A673 (cell line): ENCODE measurements around a stretch of chr15.

DNA sequence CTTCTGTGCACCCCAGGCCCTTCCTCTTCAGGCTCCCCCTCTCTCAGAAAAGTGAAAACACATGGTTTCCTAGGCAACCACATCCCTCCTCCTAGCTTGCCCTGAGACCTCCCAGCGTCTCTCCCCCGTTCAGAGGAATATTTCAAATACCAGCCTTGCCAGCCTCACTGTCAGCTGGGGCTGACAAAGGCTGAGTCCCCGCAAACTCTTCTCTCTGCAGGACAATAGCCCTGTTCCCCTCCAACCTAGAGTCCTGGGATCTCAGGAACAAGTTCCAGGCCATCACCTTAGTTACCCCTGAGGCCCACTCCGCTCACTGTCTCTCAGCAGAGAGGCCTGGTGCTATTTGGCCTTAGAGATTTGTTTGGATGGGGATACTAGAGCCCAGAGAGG lies 44.6 kb upstream of the SMAD6 start:
- PRO-cap, result bidirectional peak, plus-strand start at position 167 of the sequence, minus-strand start outside the sequence

DNA sequence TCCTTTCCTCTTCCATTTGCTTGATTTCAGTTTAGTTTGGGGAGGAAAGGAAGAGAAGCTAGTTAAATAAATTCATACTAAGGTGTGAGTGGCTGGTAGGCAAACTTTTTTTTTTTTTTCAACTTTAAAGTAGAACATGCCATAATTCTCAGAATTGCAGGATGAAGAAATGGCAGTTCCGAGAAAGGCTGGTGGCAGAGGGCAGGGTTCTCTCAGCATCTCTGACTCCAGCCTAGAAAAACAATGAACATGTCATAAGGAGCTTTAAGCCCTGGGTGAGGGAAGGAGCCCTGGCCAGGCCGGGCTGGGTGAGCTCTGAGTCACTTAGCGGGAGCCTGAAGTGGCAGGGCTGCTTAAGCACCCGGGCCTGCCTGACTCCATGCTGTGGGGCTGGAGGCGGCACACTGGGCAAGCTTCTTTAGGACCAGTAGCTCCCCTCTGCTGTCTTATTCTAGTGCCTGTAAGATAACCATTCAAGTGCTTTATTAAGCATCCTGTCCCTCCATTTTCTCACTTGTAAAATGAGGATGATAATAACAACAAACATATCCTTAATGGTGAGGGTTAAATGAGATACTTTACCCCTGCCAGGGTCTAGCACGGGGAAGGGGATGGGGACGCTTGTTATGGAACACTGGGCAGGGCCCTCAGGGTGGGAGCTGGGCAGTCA lies 18.2 kb downstream of the SMAD6 start:
- PRO-cap, result no peak

GRCh38 chr15:67013655-67014214 lies 51.7 kb upstream of the SMAD3 start:
- PRO-cap, result bidirectional peak, plus-strand start at chr15:67013991, minus-strand start at chr15:67013852

GRCh38 chr15:67044227-67044822 lies 21.1 kb upstream of the SMAD3 start:
- PRO-cap, result no peak

DNA sequence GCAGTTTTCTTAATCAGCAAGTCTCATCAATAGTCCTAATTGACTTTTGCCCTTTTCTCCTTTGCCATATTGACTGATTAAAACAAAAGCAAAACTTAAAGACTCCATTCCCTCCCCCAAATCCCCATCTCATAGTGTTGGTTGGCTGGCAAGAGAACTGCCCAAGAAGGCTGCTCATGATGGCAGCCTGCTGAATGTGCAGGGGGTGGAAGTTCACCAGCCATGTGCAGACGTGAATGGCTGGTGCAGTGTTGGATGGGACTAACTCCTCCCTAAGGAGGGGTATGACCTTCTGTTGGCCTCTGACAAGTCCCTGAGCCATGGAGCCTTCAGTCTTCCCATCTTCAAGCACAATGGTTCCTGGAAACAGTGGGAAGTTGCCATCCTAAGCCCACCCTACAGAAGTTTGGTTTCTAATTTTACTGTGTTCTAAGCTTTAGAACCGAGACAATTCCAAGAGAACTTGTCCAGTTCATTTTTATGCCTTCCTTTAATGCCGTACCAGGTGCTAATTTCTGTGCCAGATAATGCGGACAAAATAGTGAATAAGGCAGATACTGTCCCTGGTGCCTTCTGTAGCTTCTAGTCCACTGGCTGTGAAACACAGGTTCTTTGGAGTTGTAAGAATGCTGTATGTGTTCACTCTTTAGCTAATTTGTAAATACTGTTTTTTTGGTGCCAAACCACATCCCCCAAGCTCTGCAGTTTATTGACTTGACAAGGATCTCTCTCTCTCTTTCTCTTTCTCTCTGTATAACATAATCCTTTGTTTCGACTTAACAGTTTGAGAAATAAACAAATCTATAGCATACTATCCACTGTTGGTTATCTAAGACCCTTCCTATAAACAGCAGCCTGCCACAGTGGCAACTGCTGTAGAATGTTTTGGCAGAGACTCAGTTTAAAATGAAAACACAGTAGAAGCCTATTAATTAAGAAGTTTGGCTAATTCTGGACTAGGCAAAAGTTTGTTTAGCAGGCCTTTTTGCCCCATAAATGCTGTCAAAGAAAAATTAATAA lies 7.4 kb downstream of the SMAD3 start:
- PRO-cap, result no peak

DNA sequence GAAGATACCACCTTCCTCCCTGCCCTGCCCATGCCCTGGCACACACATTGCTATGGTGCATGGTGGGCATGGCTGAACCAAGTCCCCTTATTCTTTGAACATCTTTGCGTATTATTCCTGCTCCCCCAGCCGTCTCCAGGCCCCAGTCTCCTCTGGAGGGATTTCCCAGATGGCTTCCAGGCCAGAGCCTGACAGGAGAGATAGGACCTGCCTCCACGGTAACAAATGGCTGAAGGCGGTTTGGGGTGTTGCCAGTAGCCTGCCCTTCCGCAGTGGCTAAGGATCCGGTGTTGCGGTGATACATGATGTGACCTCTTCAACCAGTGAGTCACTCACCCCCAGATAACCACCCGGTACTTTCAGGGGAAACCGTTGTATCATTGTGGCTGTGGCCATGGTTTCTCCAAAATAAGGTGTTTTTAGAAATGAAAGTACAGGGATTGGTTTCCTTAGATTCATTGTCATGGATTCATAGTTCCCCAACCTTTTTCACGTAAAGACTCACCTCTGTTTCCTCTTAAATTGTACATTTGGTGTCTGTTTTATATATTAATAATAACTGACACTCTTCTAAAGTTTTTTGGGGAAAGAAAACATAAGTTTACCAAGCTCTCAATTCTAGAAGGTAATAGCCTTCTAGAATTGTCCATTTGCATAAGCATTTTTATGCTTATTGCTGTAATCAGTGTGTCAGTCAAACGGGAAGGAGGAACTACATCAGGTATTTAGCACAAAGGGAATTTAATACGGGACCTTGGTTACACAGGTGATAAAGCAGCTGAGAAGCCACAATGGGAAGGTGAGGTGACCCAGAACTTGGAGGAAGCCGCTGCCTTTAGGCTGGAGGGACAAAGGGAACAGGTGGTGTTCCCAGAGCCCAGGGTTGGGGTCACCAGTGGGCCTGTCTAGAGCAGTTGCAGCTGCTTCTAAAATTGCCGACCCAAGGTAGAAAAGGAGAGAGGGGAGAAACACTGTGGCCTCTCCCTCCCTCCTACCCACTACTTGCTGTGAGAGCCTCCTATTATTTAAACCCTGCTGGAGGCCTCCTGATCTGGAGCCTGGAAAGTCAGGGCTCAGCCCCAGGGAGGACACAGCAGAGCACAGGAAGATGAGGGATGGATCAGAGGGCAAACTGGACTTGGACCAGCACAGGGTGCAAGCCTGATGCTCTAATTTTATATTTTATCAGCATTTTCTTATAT lies 26.1 kb downstream of the SMAD3 start:
- PRO-cap, result no peak

DNA sequence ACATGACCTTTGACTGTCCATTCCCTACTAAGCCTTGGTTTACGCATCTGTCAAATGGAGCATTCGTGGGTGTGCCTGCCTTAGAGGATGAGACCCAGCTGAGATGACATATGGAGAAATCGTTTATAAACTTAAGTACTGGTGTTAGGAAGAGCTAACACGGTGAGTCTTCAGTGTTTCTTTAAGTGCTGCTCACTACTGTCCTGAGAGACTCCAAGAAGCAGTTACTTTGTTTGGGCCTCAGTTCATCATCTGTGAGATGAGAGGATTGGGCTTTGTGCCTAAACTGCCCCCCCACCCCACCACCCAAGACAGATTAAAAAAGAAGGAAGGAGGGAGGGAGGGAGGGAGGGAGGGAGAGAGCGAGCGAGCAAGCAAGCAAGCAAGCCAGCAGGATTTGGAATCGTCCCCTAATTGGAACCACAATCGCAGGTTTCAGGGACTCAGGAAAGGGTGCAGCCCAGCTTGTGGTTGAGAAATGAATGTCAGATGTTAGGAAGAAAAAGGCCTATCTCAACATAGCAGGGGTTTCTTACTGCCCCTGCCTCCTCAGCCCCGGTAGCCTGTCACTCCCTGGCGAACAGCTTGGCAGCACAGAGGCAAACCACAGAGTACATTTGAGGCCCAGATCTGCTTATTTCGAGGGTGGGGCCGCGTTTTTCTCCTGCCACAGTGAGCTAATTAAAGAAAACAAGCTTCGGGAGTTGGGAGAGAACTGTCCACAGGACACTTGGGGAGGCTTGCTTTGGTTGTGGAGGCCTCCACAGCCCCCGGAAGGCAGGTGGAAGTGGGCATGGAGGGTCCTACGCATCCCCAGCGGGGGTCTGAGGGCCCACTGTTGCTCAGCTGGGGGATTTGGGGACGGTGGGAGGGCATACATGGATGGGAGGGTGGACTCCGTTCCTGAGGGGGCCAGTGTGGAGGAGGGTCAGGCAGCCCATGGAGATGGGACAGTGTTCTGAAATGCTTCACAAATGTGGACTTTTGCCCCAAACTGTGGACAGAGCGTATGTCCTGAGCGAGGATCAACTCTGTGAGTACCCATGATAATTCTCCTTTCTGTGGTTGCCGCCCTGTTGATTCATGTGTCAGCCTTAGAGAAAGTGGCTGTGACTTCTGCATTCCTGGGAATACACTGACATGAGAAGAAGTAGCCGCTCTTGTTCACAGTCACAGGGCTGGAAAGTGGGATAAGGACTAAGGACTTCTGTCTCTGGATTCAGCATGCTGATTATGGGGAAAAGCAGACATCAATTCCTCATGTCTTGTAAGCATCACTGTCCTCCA lies 33.0 kb downstream of the SMAD3 start:
- PRO-cap, result no peak

DNA sequence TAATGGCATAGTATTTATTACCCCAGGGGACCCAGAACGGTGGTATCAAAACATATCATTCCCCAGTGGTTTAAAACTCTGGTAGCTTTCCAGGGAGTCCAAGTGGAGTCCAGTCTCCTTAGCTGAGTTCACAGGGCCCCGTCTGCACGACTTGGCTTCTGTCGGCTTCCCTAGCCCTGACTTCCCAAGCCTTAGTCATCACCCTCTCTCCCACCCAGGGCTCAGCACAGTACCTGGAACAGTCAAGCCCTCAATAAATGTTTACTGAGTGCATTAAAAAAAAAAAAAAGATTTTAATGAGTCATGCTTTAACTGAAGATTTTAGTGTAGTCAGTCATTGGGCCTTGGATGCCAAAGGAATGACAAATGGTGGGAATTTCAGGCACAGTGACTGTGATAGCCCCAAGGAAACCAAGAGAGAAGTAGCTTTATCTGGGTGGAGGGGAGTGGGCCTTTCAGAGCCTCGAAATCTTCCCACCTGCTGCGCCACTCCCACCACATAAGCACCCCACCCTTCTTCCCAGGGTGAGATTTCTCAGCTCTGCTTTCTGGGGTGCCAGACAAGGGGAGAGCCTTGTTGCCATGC lies 41.6 kb downstream of the SMAD3 start:
- PRO-cap, result no peak

DNA sequence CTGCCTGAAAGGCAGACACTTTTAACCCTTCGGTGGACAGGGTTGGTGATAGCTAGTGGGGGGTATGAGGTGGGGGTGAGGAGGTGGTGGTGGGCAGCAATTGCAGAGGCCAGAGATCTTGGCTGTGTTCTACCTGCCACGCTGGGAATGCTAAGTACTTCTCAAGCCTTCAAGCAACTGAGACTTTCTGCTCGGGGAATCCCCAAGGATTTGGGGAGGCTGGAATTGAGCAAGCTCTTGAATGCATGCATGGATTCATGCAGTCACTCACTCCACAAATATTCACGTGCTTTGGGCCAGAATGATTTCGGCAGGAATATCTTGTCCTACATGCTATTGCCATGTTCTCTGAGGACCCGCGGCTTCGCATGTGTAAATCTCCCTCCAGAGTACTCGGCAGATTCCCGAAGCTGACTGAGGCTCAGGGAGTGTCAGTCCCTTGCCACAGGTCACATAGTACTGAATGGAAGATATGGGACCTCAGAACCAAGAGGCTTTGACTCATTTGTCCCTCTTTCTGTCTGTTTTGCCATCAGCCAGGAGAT lies 65.5 kb downstream of the SMAD3 start:
- PRO-cap, result no peak

GRCh38 chr15:67175505-67176517 lies 78.7 kb downstream of the AAGAB start:
- PRO-cap, result no peak

GRCh38 chr15:67198031-67199086 lies 56.1 kb downstream of the AAGAB start:
- PRO-cap, result no peak

GRCh38 chr15:67520330-67520894 lies 519 bp upstream of the C15orf61 start:
- PRO-cap, result no peak

GRCh38 chr15:67884157-67885343 lies 59.2 kb downstream of the SKOR1 start:
- PRO-cap, result bidirectional peak, plus-strand start at chr15:67884771, minus-strand start at chr15:67884587; bidirectional peak, plus-strand start at chr15:67884974, minus-strand start at chr15:67884940

DNA sequence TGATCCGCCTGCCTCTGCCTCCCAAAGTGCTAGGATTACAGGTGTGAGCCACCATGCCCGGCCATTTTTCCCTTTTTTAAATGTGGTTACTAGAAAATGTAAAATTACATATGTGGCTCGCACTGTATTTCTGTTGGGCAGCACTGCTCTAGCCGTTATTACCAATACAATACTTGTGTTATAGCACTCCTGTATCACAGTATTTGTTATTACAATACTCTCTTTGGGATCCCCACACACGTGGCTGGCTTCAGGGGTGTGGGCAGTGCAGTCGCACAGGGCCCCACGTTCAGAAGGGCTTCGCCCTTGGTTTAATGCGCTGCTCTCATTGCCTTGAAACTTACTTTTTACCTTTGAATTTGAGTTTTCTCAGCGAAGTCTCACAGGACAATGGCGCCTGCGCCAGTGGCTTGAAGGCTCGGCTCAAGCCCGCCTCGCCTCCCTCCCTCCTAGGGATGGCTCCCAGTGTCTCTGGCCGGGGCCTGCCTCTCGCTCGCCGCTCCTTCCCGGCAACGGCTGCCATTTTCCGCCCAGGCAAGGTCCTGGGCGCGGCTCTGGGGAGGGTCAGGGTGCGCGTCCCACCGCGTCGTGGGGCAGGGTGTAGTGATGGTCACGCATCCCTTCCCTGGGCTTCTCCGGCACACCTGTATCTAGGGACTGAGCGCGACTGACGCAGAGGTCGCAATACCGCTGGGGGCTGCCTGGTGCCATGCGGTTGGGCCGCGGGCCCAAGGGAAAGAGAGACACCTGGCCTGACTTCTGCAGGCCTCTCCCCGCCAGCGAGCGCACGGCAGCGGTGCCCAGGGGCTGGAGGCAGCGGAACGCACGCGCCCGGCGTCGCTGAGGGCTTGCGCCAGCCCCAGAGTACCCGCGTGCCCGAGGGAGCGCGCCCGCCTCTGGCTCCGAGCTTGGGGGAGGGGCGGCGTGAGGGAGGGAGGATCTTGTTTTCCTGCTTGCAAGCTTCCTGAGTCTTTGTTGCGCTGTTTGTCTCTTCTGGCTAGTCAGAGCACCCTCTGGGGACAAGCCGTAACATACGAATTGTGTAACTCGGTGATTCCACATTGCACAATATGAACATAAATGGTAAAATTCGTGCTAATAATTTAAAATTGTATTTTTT lies 20.8 kb upstream of the FEM1B start:
- PRO-cap, result bidirectional peak, plus-strand start at position 1,004 of the sequence, minus-strand start at position 898 of the sequence

GRCh38 chr15:68276738-68277030 lies 861 bp upstream of the FEM1B start:
- PRO-cap, result no peak

- PRO-cap, result no peak
These were observed 22.8 kb downstream of the FEM1B start for GRCh38 chr15:68300215-68300954.

GRCh38 chr15:68360382-68361248 lies 71.3 kb downstream of the ITGA11 start:
- PRO-cap, result no peak

- PRO-cap, result no peak
These were observed 63.3 kb downstream of the ITGA11 start for GRCh38 chr15:68368545-68369136.

GRCh38 chr15:68375023-68375801 lies 56.8 kb downstream of the ITGA11 start:
- PRO-cap, result no peak

DNA sequence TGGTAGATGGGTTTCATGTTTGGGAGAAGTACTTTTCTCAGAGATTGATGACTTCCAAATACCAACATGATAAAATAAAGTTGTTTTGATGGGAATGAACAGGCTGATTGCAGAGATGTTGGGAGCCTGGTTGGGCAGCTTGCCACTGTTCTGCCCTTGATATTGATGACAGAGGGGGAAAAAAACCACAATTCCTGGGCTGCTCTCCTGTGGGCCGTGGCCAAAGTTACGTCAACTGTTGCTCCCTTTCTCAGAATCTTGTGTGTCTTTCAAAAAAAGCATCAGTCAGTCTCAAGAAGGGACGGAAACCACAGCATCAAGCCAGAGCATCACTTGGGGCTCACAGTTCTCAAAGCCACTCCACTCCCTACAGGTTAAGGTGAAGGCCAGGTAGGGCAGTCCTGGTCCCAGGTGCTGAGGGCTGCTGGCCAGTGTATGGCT lies 24.5 kb downstream of the ITGA11 start:
- PRO-cap, result no peak